ENCODE results near the gene NET1.

DNA sequence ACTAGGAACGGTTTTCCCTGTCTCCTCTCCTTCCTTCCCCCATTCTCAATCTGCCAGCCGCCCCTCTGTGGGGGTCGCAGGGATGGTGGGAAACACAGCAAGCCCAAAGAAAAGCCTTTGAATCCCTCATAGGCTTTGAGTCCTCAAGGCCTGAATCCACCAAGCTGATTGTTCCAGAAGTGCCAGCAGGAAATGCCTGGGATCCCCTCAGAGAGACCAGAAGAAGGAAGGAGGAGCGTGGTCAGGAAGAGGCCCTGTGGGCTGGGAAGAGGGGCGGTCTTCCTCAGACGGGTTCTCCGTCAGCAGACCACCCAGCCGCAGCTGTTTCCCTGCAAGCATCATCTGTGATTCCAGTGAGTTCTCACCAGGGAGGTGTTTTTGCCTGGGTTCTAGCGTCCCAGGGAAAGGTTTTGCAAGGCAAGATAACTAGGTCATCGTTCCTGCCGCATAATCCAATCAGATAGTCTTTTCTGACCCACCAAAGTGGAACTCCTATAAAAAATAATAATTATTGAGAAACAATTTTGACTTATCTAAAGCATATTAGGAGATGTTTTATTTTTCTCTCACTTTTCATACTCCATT is 190.1 kb upstream of the KLF6 start:
- PRO-cap = no peak
- RRBS = no CpG with 5 or more reads among the region's 11 CpGs

DNA sequence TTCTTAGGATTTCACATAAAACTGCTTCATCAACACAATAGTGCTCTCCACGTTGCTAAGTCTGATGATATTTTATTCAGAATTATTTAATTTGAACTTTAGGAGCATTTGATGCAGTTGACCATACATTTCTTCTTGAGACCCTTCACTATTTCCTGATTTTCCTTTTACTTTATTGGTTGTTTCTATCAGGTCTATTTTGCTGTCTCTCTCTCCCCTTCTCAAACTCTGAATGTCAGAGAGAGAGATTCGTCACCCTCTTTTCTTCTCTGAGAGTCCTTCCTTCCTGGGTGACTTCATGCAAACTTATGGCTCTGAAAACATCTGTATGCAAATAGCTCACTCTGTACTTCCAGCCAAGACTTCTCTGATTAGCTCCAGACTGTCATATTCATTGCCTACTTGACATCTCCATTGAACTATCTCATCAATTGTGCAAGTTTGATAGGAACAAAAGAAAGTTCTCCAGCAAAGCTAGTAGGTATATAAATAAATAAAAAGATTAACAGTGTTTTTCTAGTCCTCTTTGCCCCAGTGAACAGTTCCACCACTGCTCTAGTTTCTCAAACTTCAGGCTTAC is 191.7 kb upstream of the KLF6 start:
- PRO-cap = no peak
- RRBS = no CpG with 5 or more reads among the region's 2 CpGs

DNA sequence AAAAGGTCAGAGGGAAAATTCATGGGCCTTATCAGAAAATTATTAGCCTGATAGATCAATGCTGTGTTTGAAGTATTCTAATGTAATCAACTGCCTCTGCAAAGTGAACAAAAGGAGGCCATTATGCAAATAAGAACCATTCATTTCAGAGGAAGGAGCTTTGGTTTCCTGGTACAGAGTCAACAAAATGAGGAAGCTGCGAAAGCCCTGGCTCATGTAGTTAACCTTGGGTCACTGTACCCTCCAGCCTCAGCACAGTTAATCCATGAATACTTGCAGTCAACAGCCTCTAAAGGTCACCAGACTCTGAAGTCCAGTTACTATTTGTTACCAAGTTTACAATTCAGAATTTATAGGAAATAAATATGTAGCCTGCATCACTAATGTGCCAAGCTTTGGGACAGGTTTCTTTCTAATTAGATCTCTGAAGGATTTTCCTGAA is 343.0 kb upstream of the KLF6 start:
- PRO-cap = no peak
- RRBS = no CpG with 5 or more reads among the region's 1 CpG

- PRO-cap = no peak
- RRBS = no CpG with 5 or more reads among the region's 11 CpGs
Observed at GRCh38 chr10:4353701-4354840, 471.9 kb upstream of the AKR1E2 start.

GRCh38 chr10:4498691-4499435 is 327.1 kb upstream of the AKR1E2 start:
- PRO-cap = no peak
- RRBS = no CpG with 5 or more reads among the region's 8 CpGs

- PRO-cap = no peak
- RRBS = no CpG with 5 or more reads among the region's 12 CpGs
Observed at GRCh38 chr10:4902372-4903147, 60.7 kb upstream of the AKR1C1 start.

- PRO-cap = no peak
- RRBS = no CpG with 5 or more reads among the region's 17 CpGs
Observed at GRCh38 chr10:4995179-4995654, 8.4 kb downstream of the AKR1C2 start.

GRCh38 chr10:5101867-5102584 is 7.8 kb downstream of the AKR1C3 start:
- PRO-cap = no peak
- RRBS = no CpG with 5 or more reads among the region's 15 CpGs

GRCh38 chr10:5297212-5297957 is 67.4 kb upstream of the UCN3 start:
- PRO-cap = no peak
- RRBS = no CpG with 5 or more reads among the region's 5 CpGs

DNA sequence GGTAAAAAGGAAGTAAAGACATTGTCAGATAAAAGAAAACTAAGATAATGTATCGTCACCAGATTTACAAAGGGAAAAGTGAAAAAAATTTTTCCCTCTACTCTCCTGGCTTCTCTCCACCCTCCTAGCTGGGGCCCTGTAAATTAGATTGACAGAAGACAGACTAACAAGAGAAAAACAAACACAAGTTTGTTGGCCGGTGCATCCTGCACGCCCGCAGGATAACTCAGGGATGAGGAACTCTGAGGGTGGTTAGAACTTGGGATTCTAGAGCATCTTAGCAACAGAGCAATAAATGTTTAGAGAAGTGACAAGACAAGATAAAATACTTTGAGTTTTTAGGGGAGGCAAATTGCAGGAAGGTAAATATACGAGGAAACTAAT is 4.5 kb upstream of the UCN3 start:
- PRO-cap = no peak
- RRBS = no CpG with 5 or more reads among the region's 5 CpGs

- PRO-cap = bidirectional peak, plus-strand start at chr10:5412557, minus-strand start at chr10:5412478
- RRBS = 3% methylated on average over 37 of the region's 50 CpGs
Observed at GRCh38 chr10:5412105-5412932, at the start of gene NET1. TSS of gene NET1 (plus strand) at chr10:5412557.

GRCh38 chr10:5465753-5466987 is 33.2 kb downstream of the CALML5 start:
- PRO-cap = no peak
- RRBS = no CpG with 5 or more reads among the region's 27 CpGs

GRCh38 chr10:5496276-5497139 is 2.9 kb downstream of the CALML5 start:
- PRO-cap = no peak
- RRBS = 78% methylated on average over 6 of the region's 22 CpGs

GRCh38 chr10:5564535-5565282 is 39.9 kb downstream of the CALML3 start:
- PRO-cap = no peak
- RRBS = 90% methylated on average over 2 of the region's 19 CpGs

DNA sequence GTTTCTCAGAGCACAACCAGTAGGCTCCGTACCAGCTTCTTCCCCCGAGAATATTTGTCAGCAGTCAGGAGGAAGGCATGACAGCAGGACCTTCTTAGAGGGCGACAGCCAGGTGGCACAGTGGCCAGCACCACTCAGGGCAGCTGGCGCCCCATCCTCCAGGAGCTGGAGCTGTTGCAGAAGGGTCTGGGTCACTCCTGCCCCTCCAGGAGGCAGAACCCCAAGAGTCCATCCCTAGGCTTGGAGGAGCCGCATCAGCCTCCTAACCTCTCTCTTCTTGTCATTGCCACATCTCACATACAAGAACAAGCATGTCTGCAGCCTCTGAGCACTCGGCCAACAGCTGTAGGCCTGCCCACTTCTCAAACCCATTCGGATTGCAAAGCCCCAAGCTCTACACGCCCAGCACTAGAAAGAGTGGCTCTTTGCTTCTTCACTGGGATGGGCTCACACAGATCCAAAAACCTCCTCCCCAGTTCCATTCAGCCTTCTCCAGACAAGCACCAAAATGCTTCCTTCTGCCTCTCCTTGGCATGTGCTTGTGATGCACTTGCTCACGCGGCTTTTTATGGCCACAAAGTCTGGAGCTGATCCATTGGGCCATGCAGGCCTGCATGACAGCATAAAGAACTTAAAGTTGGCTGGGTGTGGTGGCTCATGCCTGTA is 47.8 kb downstream of the CALML3 start:
- PRO-cap = no peak
- RRBS = no CpG with 5 or more reads among the region's 10 CpGs

DNA sequence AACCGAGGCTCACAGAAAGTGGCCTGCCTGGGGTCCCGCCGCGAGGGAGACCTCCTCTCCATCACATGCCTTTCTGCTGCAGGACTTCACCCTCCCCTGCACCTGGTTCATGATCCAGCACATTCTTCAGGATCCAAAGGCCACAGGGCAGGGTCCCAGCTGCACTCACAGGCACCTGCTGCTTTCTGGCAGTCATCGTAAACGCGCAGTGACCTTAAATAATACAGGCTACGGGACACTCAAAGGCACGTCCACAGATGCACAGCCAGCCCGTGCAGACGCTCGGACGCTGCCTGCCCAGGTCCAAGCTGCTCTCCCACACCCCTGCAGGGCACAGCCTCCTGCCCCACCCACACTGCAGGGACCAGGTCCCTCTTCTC is 49.9 kb downstream of the CALML3 start:
- PRO-cap = bidirectional peak, plus-strand start at position 248 of the sequence, minus-strand start at position 75 of the sequence
- RRBS = no CpG with 5 or more reads among the region's 13 CpGs

GRCh38 chr10:5620091-5620744 is 46.2 kb downstream of the ASB13 start:
- PRO-cap = no peak
- RRBS = 97% methylated on average over 5 of the region's 16 CpGs

DNA sequence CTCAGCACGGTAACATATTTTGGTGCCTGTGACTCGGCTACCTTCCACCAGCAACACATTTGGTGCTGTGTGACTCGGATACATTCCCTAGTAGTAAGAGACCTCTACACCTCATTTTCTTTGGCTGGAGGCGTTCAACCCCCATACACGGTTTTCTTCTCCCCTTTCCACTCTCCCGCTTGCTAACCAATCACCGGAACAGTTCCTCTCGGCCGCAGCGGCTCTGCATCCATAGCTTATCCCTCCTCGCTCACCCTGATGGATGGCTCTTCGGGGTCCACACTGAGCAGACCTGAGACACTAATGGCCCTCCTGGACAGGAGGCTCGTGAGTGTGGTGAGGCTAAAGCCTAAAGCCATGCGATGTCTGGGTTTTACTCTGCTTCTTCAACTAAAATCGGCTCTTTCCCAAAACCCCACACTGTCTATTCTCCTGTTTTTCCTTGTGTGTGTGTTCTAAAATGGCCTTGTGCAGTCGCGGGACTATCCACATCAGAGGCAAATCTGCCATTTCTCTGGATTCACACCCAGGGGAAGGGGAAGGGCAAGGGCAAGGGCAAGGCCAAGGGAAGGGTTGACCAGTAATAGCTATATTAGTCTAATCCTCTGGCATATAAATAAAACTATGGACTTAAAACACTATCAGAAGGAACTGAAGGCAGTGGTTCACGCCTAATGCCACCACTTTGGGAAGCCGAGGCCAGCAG is 38.7 kb downstream of the GDI2 start:
- PRO-cap = no peak
- RRBS = no CpG with 5 or more reads among the region's 19 CpGs

GRCh38 chr10:5809439-5810007 is 3.7 kb downstream of the GDI2 start:
- PRO-cap = no peak
- RRBS = no CpG with 5 or more reads among the region's 4 CpGs

DNA sequence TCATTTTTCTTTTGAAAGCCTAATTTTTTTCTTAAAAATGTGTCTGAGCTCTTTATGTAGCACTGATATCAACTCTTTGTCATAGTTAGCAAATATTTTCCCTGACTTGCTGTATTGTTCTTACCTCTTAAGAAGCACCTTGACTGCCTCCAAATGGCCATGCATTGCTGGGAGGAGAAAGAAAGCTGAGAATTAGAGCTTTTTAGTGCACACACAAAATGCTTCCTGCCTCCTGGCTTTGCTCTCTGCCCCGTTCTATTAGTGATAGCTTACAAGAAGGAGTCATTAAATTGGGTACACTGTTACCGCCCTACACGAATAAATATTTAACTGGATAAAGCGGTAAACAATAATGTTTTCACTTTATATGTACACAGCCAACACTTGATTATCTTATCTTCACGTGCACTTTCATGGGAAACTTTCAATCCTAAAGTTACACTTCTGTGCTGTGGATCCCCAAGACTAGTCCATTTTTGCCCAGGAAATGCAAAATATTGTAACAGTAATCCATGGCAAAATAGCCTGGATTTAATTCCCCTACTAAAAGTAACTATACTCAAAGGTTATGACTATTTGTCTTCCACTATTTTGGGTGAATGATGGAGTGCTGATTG is 4.0 kb downstream of the ANKRD16 start:
- PRO-cap = no peak
- RRBS = no CpG with 5 or more reads among the region's 5 CpGs